Measurements from ENCODE around the gene MAP4K4.

DNA sequence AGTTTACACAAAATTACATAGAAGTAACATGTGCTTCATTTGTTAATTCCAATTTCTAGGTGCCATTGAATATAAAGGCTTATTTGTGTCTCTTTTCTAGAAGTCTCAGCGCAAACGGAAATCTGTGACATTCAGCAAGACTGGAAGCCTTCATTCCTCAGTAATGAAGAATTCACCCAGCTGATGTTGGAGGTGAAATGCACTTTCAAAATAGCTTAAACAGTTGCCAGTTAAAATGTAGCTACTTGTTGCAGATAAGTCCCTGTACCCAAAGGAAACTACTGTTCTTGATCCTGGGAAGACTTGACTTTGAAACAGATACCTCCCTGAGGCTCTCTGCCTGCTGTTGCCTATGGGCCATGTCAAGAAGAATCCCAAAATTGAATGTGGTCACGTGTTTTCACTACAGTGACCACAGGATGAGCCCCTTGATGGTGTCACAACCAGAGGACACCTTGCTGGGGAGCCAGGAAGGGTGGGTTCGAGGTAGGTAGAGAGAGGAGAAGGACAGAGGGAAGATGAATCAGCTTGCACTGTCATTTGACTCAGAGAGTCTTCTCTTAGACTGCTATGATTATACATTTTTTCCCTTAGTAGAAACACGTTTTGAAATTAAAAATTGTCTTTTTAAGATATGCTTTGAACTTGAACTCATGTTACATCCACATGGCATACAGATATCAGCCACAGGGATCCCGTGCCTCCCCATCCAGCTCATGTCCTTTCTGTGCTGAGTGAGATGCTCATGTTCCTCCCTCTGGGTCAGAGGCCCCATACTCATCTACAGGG is 69.1 kb upstream of the RPL31 start:
- RRBS = no CpG with 5 or more reads among the region's 6 CpGs
CAGE:
- cytosol, long polyA plus RNA = no peak
- long polyA plus RNA = no peak
- nucleus, long polyA plus RNA = no peak

- RRBS = no CpG with 5 or more reads among the region's 6 CpGs
CAGE:
- cytosol, long polyA plus RNA = no peak
- long polyA plus RNA = no peak
- nucleus, long polyA plus RNA = no peak
Measured at GRCh38 chr2:100935359-100936013, 66.6 kb upstream of the RPL31 start.

- RRBS = no CpG with 5 or more reads among the region's 6 CpGs
CAGE:
- cytosol, long polyA plus RNA = no peak
- long polyA plus RNA = no peak
- nucleus, long polyA plus RNA = no peak
Measured at GRCh38 chr2:100946127-100946670, 55.9 kb upstream of the RPL31 start.

DNA sequence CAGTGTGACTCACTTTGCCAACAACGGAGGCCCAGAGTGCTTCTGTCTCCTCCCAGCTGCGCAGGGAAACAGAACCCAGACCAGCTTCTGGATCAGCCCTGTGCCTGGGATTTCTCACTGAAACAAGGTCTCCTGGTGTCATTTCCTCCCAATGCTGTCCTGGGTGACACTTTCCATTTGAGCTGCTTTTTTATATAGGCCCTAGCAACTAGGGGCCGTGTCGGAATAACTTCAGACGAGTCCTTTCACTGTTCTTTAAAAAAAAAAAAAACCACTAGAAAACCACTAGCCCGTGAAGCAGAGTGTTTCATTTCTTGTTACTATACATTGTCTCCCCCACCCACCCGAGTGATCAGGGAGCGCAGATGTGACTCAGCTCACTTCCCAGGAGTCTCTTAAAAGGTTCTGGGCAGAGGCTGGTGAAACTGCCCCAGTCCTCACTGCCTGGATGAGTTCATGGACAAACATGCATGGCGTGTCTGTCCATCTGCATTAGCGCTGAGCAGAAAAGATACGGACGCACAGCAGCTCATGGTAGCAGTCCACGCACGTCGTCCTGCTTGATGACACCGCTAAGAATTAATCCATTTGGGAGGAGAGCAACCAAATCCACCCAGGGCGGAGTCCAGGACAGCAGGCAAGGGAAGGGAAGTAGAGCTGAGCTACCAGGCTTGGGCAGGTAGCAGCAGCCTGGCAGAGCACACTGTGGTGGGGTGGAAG is 25.1 kb upstream of the RPL31 start:
- RRBS = no CpG with 5 or more reads among the region's 17 CpGs
CAGE:
- cytosol, long polyA plus RNA = no peak
- long polyA plus RNA = no peak
- nucleus, long polyA plus RNA = no peak

DNA sequence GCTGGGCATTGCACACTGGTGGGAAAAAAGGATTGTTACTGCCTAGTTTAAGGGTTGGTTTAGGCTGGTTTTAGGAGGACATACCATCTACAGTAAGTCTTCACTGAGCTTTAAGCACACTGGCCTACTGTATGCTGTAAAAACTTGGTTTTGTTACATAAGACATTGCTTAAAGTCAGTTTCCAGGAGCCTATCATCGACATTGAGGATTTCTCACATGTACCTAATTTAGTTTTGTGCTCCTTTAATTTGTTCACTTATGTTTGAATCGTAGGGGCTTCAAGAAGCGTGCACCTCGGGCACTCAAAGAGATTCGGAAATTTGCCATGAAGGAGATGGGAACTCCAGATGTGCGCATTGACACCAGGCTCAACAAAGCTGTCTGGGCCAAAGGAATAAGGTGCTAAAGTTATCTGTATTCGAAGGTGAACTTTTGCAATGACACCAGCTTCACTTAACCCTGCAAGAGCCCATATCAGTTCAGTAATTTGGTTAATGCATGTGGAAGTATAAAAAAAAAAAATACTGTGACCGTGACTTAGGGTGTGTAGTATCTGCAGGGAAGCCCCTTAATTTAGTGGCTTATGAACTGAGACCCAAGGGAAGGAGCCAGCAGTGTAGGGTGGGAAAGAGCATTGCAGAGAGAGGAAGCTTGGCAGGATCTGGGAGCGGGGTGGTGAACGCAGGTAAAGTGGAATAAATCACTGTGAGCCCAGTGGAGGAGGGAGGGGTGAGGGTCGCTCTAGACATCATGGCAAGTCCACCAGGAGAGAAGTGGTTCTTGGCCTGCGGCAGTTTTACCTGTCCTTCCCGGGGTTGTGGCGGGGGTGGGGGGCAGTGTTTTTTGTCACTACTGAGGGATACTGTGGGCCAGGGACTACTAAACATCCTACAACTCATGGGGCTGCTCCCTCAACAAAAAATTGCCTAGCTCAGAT is 2.1 kb downstream of the RPL31 start:
- RRBS = no CpG with 5 or more reads among the region's 14 CpGs
CAGE:
- cytosol, long polyA plus RNA = no peak
- long polyA plus RNA = no peak
- nucleus, long polyA plus RNA = no peak

- RRBS = no CpG with 5 or more reads among the region's 25 CpGs
CAGE:
- cytosol, long polyA plus RNA = no peak
- long polyA plus RNA = no peak
- nucleus, long polyA plus RNA = no peak
Measured at GRCh38 chr2:101149239-101150452, 1.5 kb downstream of the TBC1D8 start.

GRCh38 chr2:101151778-101152321 is 668 bp upstream of the TBC1D8 start:
- RRBS = no CpG with 5 or more reads among the region's 17 CpGs
CAGE:
- cytosol, long polyA plus RNA = no peak
- long polyA plus RNA = no peak
- nucleus, long polyA plus RNA = no peak

GRCh38 chr2:101306287-101307162 is 2.0 kb downstream of the RNF149 start:
- RRBS = no CpG with 5 or more reads among the region's 9 CpGs
CAGE:
- cytosol, long polyA plus RNA = no peak
- long polyA plus RNA = no peak
- nucleus, long polyA plus RNA = no peak

GRCh38 chr2:101400059-101400504 is 12.8 kb upstream of the CREG2 start:
- RRBS = no CpG with 5 or more reads among the region's 8 CpGs
CAGE:
- cytosol, long polyA plus RNA = no peak
- long polyA plus RNA = no peak
- nucleus, long polyA plus RNA = no peak

- RRBS = 1% methylated on average over 67 of the region's 160 CpGs
CAGE:
- cytosol, long polyA plus RNA = no peak
- long polyA plus RNA = no peak
- nucleus, long polyA plus RNA = start-site peak on the plus strand at chr2:101697967-101698016, 19 and 24 reads in 2 replicates
Measured at GRCh38 chr2:101697294-101698373, at the start of gene MAP4K4. MAP4K4 (plus strand) TSS chr2:101697707.

DNA sequence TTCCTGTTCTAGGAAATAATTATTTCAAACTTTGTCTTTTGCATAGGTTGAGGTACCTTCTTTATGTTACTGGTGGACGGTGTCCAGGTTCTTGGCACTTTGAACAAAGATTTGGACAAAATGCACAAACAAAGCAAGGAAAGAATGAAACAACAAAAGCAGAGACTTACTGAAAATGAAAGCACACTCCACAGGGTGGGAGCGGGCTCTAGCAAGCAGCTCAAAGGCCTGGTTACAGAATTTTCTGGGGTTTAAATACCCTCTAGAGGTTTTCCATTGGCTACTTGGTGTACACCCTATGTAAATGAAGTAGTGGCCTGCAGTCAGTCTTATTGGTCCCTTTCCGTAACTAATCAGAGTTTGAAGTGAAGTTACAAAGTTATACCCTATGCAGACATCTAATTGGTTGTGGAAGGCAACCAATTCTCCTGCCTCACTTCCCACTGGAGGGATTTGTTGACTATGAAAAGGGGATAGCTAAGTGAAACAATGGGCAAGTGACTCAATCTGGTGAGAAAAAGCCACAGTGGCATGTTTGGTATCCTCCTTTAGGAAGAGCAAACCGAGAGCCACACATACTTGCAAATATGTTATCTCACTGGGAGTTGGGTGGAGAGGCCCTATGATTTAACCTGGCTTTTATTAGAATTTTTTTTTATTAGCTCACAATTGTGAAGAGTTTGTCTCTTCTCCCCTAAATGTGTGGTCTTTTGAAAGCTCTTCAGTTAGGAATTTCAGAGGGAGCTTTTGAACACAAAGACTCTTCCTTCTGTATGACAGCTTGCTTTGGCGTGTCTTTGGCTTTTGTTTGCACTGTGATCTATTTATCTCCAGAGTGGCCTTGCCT is 69.4 kb downstream of the MAP4K4 start:
- RRBS = no CpG with 5 or more reads among the region's 5 CpGs
CAGE:
- cytosol, long polyA plus RNA = no peak
- long polyA plus RNA = no peak
- nucleus, long polyA plus RNA = no peak

DNA sequence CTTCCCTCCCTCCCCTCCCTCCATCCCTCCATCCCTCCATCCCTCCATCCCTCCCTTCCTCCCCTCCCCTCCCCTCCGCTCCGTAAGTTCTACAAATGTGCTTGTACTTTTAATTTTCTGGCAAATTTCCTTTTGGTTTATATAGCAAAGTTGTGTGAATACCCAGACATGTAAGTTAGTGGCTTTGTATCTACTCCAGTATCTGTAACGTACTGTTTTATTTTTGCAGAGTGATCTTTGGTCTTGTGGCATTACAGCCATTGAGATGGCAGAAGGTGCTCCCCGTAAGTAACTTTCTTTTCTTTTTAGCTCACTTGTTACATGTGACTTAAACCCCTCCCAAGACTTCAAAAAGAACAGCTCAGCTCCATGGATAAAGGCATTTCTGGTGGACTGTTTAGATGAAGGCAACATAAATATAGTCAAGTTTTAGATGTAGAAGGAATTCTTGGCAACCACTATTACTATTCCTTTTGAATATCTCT is 136.7 kb downstream of the MAP4K4 start:
- RRBS = no CpG with 5 or more reads among the region's 4 CpGs
CAGE:
- cytosol, long polyA plus RNA = start-site peak on the plus strand centred at position 273 of the sequence, 12 bp wide, 210 and 203 reads in 2 replicates
- long polyA plus RNA = start-site peak on the plus strand centred at position 260 of the sequence, 40 bp wide, 197 and 273 reads in 2 replicates
- nucleus, long polyA plus RNA = no peak

GRCh38 chr2:102021706-102022563 is 30.2 kb downstream of the IL1R2 start:
- RRBS = no CpG with 5 or more reads among the region's 10 CpGs
CAGE:
- cytosol, long polyA plus RNA = no peak
- long polyA plus RNA = no peak
- nucleus, long polyA plus RNA = no peak

GRCh38 chr2:102037620-102038229 is 46.0 kb downstream of the IL1R2 start:
- RRBS = no CpG with 5 or more reads among the region's 9 CpGs
CAGE:
- cytosol, long polyA plus RNA = no peak
- long polyA plus RNA = no peak
- nucleus, long polyA plus RNA = no peak

GRCh38 chr2:102046070-102046616 is 54.4 kb downstream of the IL1R2 start:
- RRBS = no CpG with 5 or more reads among the region's 6 CpGs
CAGE:
- cytosol, long polyA plus RNA = no peak
- long polyA plus RNA = no peak
- nucleus, long polyA plus RNA = no peak

DNA sequence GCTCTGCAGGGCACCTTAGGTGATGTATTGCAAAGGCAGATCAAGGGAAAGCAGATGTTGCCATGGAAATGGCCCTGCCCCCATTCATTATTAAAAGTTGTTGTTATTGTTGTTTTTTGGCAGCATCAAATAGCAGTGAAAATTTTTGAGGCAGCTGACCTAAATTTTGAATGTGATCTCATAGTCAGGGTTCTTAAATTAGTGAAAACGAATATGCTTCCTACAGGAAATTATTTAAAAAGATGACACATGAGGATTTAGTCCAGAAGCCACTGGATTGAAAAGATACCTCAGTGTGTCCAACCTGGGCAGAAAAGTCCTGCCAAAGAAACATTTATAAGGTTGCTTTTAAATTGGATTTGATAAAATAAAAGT is 57.5 kb downstream of the IL1R2 start:
- RRBS = no CpG with 5 or more reads among the region's 1 CpG
CAGE:
- cytosol, long polyA plus RNA = no peak
- long polyA plus RNA = no peak
- nucleus, long polyA plus RNA = no peak

- RRBS = under 1% methylated on average over 2 of the region's 24 CpGs
CAGE:
- cytosol, long polyA plus RNA = no peak
- long polyA plus RNA = no peak
- nucleus, long polyA plus RNA = no peak
Measured at GRCh38 chr2:102142187-102142589, 358 bp upstream of the IL1R1 start.

DNA sequence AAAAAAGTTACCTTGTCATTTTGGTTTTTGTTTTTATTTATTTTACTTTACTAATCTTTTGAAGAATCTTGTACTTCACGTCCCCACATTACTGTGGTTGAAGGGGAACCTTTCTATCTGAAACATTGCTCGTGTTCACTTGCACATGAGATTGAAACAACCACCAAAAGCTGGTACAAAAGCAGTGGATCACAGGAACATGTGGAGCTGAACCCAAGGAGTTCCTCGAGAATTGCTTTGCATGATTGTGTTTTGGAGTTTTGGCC is 12.1 kb downstream of the IL18R1 start:
- RRBS = no CpG with 5 or more reads among the region's 3 CpGs
CAGE:
- cytosol, long polyA plus RNA = no peak
- long polyA plus RNA = no peak
- nucleus, long polyA plus RNA = no peak

DNA sequence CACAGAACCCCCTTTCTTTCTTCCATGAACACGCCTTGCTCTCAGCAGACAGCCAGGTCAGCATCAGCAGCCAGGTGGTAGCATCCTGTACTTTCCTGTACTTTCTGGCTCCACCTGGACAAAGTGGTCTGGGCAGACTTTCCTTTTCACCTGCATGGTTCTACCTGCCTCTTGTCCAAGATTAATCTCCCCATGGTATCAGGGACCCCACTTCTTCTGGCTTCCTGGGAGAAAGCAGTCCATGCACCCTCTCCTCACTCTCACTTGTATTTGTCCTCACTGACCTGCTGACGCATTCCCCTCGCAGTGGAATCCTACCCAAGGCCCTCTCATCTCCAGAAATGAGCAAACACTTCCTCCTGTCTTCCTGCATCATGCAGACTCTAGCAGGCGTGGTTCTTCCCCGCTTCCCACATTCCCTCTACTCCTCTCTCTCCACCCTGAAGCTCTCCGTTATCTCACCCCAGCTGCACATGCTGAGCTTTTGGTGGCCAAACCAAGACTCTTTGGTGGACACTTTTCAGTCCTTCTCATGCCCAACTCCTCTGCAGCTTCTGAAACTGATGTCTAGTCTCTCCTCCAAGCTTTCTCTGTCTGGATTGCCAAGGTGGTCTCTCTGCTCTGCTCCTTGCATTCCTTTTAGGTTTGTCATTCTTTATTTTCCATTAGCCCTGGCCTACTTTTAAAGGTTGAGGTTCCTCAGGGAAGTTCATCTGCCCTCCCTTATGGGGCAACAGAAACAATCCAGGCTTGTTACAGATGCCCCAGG is 1.1 kb upstream of the IL18RAP start:
- RRBS = no CpG with 5 or more reads among the region's 6 CpGs
CAGE:
- cytosol, long polyA plus RNA = no peak
- long polyA plus RNA = no peak
- nucleus, long polyA plus RNA = no peak

DNA sequence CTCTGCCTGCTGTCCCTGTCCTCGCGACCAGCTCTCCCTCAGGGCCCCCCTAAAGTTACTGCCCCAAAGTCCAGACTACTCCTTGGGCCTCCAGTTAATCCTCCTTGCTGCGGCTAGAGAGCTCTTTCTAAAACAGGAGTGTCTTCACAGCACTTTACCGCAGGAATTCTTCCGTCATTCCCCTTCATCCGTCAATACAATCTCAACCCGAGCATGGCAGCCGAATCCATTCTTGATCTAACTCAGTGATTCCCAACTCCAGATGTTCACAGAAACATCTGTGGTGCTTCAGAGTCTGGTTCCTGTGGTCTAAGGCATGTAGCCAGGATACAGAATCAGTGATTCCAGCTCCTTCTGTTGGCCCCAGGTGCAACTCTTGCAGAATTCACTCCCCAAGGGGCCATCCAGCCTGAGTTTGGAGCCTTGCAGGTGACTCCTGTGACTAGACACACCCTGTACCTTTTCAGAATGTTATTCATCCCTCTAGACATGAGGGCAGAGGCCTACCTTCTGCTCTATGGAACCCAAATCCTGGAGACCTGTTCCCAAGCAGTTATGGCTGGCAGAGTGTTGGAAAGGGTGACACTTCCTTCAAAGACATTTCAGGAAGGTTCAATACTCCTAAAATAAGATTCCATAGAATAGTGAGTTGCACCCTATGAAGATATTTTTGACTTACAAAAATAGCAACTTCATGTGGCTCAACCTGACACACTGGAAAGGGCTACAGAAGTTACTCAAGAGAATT is 21.4 kb downstream of the MFSD9 start:
- RRBS = no CpG with 5 or more reads among the region's 8 CpGs
CAGE:
- cytosol, long polyA plus RNA = no peak
- long polyA plus RNA = no peak
- nucleus, long polyA plus RNA = no peak

All from IMR-90 (cell line).